ENCODE measurements around a stretch of chr5.

- RRBS = no CpG with 5 or more reads among the region's 8 CpGs
Measured at GRCh38 chr5:172133313-172133799, 54.7 kb downstream of the STK10 start.

GRCh38 chr5:172147576-172148374 lies 40.2 kb downstream of the STK10 start:
- RRBS = no CpG with 5 or more reads among the region's 16 CpGs

DNA sequence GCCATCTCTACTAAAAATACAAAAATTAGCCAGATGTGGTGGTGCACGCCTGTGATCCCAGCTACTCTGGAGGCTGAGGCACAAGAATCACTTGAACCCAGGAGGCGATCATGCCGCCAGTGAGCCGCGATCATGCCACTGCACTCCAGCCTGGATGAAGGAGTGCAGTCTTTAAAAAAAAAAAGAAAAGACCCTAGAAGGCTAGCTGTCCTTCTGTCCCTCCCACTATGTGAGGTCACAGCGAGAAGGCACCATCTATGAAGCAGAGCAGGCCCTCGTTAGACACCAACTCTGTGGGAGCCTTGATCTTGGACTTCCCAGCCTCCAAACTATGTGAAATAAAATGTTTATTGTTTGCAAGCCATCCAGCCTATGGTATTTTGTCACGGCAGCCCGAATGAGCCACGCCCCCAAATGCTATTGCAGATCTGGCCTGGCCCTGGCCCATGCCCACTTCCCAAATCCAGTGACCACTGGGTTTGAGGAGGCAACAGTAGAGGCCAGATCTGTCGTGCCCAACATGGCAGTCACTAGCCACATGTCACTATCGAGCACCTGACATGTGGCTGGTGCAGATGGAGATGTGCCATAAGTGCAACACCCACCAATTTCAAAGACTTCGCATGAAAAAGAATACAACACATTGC lies 10.9 kb downstream of the STK10 start:
- RRBS = no CpG with 5 or more reads among the region's 13 CpGs

DNA sequence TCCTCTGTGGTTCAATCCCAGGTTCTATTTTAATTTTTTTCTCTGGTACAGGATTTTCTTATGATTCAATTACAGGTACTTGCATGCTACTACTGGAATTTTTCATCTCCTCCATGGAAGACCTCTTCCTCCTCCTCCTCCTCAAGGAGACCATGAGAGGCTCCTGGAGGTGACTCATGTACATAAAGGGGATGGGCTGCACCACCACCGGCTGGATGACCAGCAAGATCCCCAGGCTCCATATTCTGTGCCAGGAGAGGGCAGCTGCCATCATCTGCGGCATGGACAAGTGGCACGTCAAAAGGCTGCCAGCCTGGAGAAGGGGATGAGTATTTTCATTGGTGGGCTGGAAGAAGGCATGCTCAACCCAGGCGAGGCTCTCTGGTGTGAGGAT lies 28.8 kb downstream of the UBTD2 start:
- RRBS = no CpG with 5 or more reads among the region's 4 CpGs

- RRBS = no CpG with 5 or more reads among the region's 4 CpGs
Measured at GRCh38 chr5:172282284-172282746, 1.2 kb downstream of the UBTD2 start.

DNA sequence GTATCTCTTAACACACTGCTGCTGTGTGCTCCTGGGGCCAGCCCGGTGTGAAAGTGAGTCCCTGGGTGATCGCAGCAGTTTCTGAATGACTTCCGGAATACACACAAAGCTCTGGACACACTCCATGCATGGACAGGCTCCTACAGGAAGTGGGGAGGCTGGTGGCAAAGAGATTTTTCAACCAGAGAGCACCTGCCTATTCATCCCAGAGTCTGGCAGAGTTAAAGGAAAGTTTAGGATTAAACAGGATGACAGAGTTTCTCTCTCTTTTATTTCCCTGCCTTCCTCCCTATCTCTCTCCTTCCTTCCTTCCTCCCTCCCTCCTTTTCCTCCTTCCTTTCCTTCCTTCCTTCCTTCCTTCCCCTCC lies 38.5 kb upstream of the UBTD2 start:
- RRBS = no CpG with 5 or more reads among the region's 3 CpGs

DNA sequence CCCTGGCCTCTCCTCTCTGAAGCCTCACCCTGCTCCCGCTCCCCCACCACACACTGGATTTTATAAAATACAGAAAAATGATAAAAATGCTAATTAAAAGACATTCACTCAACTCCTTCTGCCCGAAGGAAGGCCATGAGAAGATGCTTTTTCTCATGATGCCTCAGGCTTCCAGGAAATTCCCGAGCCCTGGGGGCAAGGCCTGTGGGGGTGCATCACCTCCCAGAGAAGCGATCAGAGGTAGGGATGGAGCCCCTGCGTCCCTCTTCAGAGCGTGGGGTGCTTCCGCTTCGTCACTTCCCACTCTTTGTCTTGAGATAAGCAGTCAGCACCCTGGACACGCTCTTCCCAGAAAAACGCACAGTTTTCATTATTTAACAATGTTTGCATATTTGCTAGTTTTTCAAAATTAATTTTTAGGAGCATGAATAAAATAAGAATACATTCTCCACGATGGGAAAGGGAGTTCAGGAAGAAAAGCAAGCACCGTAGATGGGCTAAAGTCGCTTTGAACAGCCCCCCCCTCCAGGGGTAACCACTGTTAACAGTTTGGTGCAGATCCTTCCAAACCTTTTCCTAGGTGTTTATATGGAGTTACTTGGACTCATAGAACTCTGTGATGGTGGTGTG lies 33.4 kb upstream of the SH3PXD2B start:
- RRBS = no CpG with 5 or more reads among the region's 13 CpGs

- RRBS = no CpG with 5 or more reads among the region's 10 CpGs
Measured at GRCh38 chr5:172503939-172504640, 49.8 kb upstream of the SH3PXD2B start.

- RRBS = no CpG with 5 or more reads among the region's 16 CpGs
Measured at GRCh38 chr5:172688681-172689567, 47.9 kb downstream of the NEURL1B start.

DNA sequence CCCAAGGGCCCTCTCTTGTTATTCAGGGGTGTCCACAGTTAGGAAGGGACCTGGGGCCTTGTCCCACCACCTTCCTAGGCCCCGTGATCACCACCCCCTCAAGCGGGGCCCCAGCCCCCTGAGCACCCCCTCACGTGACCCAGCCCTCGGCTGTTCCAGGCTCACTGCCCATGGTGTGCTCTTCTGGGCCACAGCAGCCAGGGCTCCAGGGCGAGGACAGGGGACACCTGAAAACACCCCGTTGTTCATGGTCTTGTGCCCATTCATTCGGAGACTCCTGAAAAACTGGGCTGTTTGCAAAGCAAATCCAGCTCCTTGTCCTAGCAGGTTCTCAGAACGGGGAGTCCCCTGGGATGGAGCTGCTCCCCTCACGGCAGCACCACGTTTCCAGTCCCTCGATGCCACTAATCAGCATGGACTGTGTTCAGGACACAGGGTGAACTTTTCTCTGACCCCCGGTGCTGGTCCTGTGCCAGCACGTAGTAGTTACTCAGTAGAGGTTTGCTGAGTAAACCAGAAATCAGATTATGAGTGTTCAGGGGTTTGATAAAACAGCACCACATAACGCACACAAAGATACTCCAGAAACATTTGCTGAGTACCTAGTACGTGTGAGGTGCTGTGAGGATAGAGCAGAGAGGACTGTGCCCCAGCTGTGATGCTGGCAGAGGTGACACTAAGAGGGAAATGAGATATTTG lies 49.0 kb downstream of the NEURL1B start:
- RRBS = no CpG with 5 or more reads among the region's 15 CpGs

- RRBS = 3% methylated on average over 6 of the region's 22 CpGs
Measured at GRCh38 chr5:172716728-172717360, 54.2 kb downstream of the DUSP1 start.

GRCh38 chr5:172725092-172725627 lies 45.8 kb downstream of the DUSP1 start:
- RRBS = no CpG with 5 or more reads among the region's 17 CpGs

GRCh38 chr5:172744125-172744572 lies 26.8 kb downstream of the DUSP1 start:
- RRBS = no CpG with 5 or more reads among the region's 5 CpGs

- RRBS = no CpG with 5 or more reads among the region's 26 CpGs
Measured at GRCh38 chr5:172768273-172769516, 2.3 kb downstream of the DUSP1 start.

DNA sequence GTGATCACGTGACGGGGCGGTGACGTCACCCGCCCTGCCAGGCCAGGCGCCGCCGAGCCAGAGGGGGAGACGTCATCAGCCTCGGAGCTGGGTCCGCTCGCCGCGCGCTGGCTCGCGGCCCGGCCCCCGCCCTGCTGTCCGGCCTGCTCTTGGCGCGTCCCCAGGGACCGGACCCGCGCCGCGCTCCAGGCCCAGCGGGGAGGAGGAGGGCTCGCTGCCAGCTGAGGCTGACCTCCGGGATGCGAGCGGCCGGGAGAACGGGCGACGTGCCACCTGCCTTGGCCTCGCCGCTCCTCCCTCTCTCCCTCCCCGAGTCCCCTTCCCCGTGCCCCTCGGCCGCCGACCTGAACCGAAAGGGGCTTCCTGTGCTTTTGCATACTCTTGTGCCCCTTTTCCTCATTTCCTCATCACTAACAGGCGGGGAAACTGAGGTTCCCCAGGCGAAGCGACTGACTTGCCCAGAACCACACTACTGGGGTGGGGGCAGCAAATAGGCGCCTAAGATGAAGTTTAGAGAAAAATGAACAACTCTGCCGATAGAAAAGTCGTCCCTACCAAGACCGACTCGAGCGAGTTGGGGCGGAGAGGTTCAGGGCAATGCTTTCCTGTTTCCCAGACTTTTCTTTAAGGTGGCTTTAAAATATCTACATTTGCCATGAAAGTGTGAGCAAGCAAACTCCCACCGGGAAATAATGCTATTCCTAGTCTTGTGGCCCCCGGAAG lies 459 bp upstream of the DUSP1 start:
- RRBS = 2% methylated on average over 9 of the region's 56 CpGs

DNA sequence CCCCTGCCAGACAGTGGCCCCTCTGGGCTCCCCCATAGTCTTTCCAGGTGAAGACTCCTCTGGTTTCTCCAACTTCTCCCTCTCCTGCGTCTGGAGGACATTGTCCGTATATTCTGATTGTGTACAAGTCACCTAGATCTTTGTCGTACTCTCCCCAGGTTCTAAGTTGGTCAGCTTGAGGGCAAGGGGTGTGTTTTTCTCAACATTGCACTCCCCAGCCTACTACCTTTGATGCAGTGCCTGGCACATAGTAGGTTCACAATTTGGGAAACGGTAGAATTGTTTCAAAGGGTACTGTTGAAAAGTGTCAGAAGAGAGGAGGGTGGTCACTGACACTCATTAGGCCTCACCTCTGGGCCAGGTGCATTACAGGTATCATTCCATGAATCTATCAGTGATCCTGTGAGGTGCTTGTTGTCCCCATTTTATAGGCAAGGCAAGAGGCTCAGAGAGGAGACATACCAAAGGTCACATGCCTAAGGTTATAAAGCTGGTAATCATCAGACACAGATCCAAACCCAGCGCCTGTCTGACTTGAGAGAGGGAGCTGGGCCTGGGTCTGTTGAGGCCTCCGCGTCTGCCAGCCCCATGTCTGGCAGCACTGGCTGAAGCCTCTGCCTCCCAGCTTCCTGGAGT lies 3.9 kb upstream of the DUSP1 start:
- RRBS = no CpG with 5 or more reads among the region's 7 CpGs

DNA sequence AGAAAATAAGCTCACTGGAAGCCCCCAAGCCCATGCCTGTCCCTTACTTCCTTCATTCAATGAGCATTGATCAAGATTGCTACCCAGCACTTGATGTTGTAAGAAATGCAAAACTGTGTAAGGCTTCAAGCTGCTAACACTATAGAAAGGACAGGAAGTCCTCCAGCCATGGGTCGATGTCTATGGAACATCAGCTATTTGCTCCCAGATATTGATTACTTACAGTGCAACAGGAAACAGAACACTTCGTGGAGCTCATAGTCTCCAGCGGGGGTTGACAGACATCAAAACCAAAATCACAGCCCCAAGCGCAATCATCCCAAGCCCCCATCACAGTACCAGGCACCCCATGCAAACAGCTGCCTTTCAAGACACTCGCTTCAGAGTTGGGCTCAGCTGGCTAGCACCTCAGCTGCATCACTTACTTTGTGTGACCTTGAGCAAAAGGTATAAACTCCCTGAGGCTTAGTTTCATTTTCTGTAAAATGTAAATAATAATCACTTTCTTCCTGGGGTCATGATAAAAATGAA lies 26.8 kb upstream of the DUSP1 start:
- RRBS = no CpG with 5 or more reads among the region's 5 CpGs

DNA sequence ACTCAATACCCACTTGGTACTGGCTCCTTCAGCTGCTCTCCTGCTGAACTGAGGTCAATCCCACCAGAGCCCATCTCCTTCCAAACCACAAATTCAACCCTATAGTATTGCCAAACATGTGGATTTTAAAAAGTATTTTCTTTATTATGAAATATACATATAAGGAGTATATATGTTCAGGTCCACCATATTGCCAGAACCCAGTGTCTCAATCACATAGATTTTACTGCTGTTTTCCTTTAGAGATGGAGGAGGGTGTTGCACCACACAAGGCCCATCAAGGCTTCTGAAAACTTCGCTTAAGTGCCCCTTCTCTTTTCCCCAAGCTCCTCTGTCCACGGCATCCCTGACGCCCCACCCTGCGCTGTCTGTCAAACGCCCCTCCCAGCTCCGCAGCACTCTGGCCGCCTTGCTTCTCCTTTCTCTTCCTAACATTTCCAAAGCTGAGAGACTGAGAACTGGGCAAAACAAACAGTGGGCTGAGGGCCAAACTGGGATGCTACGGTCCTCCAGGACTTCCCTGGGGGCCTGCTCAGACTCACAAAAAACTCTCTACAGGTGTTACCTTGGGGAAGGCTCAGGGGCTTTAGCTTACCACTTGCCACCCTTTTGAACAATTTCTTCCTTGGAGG lies 28.4 kb upstream of the ERGIC1 start:
- RRBS = no CpG with 5 or more reads among the region's 8 CpGs

- RRBS = no CpG with 5 or more reads among the region's 9 CpGs
Measured at GRCh38 chr5:172881612-172882705, 47.9 kb downstream of the ERGIC1 start.

GRCh38 chr5:173501018-173501646 lies 115.3 kb downstream of the BOD1 start:
- RRBS = 95% methylated on average over 3 of the region's 13 CpGs

All from HTR-8/SVneo (cell line).